Neural progenitor cell (in vitro differentiated cells): ENCODE measurements around a stretch of chr4.

DNA sequence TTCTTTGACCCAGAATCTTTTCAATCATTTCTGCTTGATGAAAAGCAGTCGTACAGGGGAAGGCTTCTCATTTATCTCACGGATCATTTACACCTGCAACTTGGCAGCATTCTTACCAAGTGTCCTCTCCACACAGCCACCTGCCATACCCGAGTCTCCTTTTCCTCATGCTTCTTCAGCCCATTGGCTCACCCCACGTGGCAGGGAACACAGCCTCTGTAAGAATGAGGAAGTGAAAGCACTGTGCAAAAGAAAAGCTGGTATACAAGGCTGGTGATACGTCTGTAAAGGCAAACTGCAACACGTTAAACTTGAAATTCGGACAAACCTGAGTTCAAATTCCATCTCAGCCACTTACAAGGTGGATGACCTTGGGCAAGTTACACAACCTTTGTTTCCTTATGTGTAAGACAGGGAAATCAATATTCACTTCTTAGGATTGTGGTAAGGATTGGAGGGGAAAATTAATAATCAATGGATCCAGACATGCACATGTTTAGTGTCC lies 164.0 kb upstream of the RASGEF1B start:
- RAMPAGE, long total RNA, result no peak

GRCh38 chr4:81663979-81664390 lies 192.3 kb upstream of the RASGEF1B start:
- RAMPAGE, long total RNA, result no peak

DNA sequence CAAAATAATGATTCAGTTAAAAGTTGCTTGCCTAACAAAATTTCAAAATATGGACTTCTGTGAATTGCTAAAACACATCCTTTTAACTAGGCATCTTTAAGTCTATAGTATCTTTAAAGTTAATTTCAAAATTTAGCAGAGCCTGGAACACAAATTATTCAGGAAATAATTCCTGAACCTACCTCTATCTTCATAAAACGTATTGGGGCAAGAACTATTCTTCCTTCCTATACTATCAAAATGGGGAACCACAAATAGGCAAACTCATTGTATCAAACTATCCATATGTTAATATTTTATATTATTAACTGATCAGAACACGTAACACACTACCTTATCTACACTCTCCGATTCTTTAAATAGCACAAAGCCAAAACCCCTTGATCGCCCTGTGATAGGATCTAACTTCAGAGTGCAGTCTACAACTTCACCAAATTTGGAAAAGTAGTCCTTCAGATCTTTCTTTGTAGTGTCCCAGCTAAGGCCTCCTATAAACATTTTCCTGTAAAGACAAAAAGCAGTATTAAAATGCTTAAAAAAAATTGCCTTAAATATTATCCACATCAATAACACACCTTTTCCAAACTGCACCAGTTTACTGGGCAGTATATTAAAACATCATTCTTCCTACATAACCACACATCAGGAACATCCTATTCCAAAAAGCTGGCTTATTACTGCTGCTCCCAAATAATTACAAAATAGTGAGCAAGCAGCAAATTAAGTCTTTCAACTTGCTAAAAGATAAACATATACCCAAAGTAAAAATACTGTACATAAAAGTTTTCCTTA lies 14.5 kb downstream of the HNRNPD start:
- RAMPAGE, long total RNA, result no peak

- RAMPAGE, long total RNA, result no peak
Measured at GRCh38 chr4:82429508-82429697, 859 bp downstream of the HNRNPDL start.

DNA sequence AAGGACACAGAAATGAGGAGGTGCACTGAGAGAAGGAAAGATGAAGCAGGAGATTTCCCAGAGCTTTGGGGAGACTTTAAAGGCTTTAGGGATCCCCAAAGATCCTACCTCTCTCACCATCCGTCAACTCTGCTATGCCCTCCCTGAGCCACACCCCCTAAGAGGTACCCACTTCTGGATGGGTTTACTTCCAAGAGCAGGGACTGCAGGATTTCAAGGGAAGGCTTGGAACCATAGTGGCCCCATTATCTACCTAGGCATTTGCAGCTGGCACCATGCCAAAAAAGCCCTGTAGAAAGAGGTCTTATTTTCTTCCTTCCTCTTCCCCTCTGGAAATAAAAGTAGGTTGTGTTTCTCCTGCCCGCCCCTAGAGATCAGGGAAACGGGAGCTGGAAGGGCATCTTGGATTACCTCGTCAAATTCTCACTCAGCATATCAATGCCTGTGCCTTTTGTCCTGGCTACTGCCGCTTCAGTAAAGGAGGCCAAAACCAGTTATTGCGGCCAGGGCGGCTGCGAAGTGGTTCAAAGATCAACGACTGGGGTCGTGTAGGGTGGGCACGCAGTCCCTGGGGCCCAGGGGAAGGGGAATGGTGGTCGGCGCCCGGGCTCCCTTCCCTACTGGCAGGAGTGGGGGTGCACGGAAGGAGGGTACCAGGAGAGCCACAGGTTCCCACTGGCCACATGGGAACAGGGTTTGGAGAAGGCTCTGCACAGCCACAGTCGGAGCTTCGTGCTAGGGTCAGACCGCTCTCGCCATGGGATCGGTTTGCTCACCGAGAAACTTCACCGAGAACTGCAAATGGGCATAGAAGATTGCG lies 1.5 kb downstream of the SCD5 start:
- RAMPAGE, long total RNA, result no peak

DNA sequence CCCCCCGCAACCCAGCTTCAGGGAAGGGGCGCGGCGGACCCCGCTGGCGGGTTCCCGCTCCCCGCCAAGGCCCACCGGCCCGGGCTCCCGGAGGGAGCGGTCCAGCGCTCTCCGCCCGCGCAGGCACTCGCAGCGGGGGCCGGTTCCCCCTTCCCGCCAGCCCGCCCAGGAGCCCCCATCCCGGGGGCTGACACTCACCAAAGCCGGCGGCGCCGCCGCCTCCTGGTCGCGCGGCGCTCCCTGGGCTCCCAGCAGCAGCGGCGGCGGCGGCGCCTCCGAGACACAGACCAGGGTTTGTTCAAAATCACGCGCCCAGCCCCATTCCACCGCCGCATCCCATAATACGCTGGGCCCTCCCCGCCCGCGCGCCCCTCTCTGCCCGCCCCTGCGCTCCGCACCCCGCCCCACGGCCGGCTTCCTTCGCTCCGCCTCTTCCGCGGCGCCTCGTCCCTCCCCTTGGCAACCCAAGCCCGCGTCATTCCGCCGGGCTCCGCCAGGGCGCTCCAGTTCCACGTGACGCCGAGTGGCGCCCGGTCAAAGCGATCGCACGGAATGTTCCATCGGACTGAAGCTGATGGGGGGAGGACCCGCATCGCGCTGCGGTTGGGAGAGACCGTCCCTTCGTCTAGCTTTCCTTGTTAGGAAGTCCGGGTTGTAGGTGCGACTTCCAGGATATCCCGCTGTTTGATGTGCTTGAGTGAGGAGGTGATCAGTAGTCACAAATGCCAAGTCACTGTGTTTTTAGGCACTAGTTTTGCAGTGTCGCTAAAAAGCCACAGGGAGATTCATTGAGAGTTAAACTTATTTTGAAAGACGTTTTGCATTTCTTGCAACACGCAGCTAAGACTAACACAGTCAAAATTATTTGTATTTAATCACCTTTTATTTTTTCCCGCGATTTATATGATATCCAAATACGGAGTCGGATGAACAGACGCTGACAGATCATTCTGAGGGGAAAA lies 2.3 kb upstream of the LIN54 start:
- RAMPAGE, long total RNA, result no peak

DNA sequence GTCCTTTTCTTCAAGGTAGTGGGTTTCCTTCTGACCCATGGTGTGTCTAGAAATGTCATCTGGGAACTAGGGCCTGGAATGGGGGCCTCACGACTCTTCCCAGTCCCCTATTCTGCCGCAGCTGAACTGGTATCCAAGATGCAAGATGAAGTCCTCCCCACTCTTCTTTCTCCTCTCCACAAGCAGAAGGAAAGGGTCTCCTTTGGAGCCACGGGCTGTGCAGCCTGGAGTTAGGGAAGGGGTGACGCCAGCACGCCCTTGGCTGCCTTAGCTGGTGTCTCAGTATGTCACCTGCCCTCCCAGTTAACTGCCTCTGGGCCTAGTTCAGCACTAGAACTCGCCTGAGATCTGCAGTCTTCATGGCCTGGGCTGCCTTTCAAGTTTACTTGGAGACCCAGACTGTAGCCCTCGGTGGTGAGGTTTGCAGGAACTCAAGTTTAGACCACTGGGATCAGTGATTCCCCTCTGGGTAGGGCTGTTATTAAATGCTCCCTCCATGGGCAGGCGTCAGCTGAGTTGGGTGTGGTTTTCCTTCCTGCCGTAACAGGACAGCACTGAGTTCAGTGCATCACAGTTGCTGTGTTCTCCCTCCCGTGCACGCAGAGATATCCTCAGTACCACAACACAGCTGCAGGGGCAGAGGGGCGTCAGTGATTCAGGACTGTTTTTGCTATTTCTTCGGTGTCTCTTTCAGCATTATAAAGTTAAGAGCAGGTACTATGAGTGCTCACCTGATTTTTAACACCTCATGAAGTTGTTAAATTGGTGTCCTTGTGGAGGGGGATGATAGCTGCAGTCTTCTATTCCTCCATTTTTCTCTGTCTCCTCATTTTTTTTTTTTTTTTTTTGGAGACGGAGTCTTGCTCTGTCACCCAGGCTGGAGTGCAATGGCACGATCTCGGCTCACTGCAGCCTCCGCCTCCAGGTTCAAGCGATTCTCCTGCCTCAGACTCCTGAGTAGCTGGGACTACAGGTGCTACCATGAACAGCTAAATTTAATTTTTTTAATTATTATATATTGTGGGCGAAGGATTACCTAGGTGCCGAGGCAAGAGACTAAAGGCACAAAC lies 30.5 kb downstream of the PLAC8 start:
- RAMPAGE, long total RNA, result no peak

DNA sequence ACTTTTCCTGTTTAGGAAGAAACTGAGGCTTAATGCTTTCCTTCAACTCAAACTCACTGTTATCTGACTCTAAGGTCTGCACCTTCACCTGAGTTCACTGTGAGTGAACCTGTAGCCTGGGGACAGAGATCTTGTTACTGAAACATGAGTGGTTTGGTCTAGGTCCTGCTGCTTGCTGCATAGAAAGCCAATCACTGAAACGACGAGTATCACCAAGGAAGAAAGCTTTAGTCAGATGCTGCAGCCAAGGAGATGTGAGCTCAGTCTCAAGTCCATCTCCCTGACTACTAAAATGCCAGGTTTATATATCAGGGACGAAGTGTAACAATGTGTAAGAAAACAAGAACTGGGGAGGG lies 19.5 kb upstream of the ABRAXAS1 start:
- RAMPAGE, long total RNA, result no peak

GRCh38 chr4:83536839-83537235 lies 929 bp downstream of the GPAT3 start:
- RAMPAGE, long total RNA, result no peak

DNA sequence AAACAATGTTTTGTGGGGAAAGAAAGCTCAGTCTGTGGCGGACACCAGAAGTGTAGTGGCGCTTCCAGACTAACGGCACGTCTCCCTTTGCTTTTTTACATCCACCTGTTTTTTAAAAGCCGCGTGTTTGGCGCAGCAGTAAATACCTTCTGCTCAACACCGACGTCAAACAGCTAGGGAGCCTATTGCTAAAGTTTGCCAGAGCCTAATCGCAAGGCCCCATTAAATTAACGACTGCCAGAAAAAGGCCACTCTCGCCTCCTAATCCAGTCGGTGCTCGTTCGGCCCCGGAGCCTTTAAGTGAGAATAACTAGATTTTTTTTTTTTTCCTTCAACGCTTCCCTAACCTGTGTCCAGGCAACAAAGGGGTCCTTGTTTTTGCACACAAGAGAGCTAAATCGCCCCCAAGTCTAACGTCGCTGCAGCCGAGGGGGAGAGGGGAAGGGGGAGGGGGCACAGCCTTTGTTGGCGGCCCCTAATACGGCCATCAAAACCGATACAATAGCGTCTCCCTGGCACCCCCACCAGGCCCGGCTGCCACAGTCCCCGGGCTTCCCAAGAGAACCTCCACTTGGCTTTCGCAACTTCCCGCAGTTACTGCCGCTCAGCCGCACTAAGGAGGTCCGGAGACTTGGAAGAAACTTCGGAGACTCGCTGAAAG lies 3.0 kb downstream of the NKX6-1 start:
- RAMPAGE, long total RNA, result no peak

DNA sequence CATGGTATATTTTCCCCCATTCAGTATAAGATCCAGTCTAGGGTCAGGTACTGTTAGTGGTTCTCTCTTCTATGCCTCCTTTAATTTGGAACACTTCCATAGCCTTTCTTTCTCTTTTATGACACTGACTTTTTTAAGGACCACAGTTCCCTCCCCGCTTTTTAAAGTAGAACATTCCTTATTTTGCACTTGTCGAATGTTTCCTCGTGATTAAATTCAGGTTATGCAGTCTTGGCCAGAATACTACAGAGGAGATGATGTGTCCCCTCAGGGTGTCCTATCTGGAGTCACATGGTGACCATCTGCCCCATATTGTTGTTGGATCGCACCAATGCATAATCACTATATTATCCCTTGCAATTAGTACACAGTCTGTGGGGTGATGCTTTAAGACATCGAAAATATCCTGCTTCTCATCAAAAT lies 27.4 kb downstream of the WDFY3 start:
- RAMPAGE, long total RNA, result no peak

- RAMPAGE, long total RNA, result no peak
Measured at GRCh38 chr4:85477319-85478009, 2.5 kb downstream of the ARHGAP24 start.

DNA sequence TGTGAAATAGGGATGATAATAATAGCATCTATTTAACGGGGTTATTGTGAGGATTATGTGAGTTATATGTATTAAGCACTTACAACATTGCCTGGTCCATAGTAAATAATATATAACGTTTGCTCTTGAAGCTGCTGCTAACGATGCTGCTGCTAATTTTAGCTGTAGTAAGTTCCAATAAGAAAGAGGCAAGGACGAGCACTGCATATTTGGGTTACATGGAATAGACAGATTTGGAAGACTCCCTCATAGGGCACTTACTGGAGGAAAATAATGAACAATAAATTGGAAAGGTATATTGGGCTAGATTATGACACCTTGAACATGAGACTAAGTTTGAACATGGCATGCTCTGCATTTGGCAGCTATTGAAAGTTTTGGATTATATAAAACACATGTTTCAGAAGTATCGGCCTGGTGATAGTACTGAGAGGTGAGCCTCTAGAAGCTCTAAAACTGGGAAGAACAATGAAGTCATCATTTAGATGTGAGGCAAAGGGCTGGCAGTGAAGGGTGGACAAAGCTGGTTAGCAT lies 68.0 kb downstream of the ARHGAP24 start:
- RAMPAGE, long total RNA, result no peak

DNA sequence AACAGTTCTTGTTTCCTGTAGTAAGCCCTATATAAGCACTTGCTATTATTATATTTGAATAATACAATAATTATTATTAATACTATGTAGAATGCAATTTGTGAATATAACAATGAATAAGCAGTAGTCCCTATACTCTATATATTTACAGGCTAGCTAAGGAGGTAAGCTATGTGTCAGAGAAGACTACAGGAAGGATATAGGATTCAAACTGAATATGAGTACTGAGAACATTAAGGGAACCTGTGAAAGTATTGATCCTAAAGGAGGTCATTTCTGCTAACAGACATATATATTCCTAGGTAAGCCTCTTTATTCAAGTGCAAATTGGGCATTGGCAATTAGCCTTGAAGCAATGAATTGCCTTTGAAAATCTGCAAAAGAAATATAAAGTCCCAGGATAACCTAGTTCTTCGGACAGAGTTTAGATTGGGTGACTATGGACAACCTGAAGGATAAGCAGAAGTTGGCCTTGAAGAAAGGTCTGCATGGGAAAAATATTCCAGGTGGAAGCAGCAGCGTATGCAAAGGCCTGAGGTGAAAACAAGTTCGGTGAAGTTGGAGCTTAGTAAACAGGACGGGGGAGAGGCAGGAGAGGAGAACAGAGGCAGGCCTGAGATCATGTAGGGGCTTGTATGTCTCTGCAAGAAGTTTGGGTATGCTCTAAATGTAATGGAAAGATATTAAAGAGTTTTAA lies 175.8 kb downstream of the ARHGAP24 start:
- RAMPAGE, long total RNA, result no peak

DNA sequence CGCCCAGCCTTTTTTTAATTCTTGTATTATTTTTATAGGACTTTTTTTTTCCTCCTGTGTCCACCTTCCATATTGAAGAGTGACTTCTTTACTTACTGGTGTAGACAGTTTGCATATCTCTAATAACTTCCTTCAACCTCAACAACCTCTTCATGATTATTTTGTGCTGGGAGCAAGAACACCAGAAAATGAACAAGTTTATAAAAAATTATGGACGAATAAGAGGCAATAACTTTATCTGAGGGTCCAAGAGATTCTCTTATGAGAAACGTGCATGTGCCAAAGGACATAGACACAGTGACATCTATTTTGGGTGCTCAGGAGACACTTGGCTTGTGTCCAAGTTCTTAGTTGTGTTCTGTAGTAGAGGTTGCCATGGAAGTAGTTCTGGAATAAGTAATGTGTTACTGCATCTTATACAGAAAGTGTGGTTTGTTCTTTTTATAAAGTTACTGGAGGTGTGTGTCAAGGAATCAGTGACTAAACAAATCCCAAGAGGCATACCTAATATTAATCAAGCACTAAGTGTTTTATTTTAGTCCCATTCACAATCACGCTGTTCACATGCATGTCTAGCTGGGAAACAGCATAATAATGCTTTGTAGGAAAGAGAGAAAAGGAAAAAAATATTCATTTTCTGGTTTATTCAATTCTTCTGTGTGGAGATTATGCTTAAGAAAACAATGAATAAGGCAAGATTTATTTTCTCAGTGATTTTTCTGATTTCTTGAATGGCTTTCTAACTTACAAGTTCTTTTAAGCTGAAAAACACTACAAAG lies 305.7 kb downstream of the ARHGAP24 start:
- RAMPAGE, long total RNA, result no peak

- RAMPAGE, long total RNA, result no peak
Measured at GRCh38 chr4:85931111-85931563, 428.7 kb downstream of the MAPK10 start.

- RAMPAGE, long total RNA, result no peak
Measured at GRCh38 chr4:85994796-85995781, 364.8 kb downstream of the MAPK10 start.

DNA sequence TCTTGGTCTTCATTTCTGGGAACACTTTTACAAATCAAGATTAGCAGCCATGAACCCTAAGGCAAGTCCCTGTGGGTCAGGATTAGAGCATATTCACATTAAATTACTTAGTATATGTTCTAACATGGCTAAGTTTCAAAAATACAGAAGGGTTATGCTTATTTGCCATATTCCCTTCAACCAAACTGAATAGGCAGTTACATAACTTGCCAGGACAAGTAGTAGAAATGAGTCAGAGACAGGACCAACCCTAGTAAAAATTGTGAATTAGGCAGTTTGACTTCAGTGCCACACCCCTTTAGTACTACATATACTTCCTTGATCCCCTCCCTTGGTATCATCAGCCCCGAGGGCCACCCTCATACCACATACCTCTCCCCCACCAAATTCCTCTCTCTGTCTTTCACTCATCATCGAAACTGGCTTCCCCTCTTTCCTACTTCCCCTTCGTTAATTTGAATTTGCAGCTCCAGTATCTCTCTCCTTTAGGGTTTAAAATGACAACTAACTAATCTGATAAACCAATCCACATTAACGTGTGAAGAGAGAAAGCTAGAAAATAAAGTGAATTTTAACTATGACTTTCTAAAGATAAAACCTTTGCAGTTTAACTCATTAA lies 8.0 kb upstream of the PTPN13 start:
- RAMPAGE, long total RNA, result no peak

GRCh38 chr4:86594388-86595494 lies 626 bp downstream of the PTPN13 start:
- RAMPAGE, long total RNA, result no peak

DNA sequence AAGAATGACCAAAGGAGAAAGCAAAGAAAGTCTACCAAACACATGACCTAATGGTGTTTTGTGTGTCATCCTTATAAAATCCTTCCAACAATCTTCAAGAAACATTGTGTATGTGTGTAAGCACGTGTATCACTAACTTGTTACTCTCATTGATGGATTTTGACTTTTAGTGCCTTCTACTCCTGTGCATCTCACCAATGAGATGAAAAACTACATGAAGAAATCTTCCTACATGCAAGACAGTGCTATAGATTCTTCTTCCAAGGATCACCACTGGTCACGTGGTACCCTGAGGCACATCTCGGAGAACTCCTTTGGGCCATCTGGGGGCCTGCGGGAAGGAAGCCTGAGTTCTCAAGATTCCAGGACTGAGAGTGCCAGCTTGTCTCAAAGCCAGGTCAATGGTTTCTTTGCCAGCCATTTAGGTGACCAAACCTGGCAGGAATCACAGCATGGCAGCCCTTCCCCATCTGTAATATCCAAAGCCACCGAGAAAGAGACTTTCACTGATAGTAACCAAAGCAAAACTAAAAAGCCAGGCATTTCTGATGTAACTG lies 86.5 kb downstream of the SLC10A6 start:
- RAMPAGE, long total RNA, result no peak